Hair follicle dermal papilla cell (primary cell): ENCODE measurements around a stretch of chr2.

DNA sequence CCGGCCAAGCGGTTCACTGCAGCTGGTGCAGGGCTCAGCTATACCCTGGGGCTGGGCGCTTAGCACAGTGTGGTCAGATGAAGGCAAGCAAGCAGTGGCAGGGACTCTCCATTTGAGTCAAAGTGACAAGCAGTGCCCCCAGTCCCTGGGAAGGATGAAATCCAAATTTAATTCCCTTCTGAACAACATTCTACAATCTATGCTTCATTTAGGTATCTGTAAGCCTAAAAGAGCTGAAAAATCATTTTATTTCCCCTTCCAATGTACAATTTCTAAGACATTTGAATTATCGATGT lies 88.8 kb upstream of the PLGLB2 start:
- CAGE, long polyA plus RNA: no peak

GRCh38 chr2:88123692-88124931 lies 3.8 kb downstream of the FABP1 start:
- CAGE, long polyA plus RNA: no peak

DNA sequence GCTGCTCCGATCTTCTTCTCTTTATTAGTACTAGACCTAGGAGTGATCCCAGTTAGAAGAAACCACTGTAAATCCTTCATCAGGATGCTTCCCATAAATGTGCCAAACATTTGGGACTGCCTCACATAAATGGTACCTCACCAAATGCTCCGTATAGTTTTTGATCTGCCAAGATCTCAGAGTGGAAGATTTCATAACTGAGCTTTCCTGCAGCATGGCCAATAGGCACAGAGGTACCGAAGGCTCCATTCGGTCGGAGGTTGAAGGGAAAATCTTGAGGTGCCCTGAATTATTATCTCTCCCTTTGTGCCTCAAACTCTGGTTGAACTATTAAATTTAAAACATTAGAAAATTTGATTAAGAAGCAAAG lies 10.5 kb upstream of the FABP1 start:
- CAGE, long polyA plus RNA: no peak

DNA sequence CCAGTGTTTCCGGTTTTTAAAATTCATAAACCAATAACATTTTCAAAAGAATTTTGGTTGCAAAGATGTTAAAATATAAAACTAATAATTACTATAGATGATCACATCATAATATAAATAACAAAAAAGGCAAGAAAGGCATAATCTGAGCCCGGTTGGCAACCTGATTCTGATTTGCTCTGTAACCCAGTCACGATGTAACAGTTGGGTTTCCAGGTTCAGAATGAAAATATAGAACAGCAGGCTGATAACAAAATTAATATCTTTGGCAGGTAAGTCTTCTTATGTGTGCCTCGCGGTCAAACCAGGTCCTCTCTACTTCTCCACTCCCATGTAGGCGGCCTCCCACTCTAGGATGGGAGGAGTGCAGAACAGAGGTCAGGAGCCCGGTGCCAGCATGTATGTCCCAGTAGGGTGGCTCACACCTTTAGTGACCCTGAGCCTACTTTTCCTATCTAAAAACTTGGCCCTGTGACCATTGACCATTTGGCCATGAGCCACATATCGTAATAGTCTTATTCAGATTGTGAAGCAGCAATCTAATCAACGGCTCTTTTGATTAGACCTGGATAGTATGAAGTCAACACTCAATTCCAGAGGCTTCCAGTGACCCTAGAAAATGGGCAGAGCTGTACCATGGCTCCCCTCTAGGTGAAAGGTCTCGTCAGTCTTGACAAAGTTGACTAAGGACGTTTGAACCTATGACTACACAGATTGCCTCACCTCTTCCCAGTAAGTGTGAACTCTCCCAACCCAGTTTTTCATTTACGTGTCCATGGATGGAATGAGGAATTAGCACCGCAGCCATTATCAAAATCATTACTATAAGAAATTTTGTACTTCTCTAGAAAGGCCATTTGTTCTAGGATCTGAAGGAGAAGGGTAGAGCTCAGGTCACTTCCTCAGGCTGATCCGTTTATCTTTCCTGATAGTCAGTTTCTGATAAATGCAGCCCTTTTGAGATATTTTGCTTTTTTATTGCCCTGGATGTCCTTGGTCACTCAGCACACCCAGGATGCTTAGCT lies 17.1 kb upstream of the FABP1 start:
- CAGE, long polyA plus RNA: no peak

DNA sequence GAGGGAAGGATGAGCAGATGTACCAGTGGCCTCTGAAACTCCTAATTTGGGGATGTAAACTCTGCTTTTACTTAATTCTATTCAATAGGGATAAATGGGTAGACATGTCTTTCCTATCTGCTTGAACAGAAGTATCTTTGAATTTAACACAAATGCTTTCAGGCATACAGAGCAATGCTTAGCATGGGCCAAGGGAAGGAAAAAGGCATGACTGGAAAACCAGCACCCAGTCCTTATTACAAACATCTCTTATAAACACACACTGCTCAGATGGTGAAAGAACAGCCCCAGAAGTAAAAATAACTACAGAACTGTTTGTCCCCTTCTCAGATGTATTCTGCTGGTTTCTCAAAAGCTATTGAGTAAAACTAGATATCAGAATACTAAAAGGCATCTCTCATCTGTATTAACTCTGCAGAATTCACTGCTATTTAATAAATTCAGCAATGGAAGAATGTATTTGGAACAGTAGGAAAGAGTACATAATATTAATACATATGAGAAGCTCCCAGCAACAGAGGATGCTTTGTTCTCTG lies 4.5 kb upstream of the THNSL2 start:
- CAGE, long polyA plus RNA: no peak

GRCh38 chr2:88178438-88178975 lies 8.4 kb downstream of the THNSL2 start:
- CAGE, long polyA plus RNA: no peak

DNA sequence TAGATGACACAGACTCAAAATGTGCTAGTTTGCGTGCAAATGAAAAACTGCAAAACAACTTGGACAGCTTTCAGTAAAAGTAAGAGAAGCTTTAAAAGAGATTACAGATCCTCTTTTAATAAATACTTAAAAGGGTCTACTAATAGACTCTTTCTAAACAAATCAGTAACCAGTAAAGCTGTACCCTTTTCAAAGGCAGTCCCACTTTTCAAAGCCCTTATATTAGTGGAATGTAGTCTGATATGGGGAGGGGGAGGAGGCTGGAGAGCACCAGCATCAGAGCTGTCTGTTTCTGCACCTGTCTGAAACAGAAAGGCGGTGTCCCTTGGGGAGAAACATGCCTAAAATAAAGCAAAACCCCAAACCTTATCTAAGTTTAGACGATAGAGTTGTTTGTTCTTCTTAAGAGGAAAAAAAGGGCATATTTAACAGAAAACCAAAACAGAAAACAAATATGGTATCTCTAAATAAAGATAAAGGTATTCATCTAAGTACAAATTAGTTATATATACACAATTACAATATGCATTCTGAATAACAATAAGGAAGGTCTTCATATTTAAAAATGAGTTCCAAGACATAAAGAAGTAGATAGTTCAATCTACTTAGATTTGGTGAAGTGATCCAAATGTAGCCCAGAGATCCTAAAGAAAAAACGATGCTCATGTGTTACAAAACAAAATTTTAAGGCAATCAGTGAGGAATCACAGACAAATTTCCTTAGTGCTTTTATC lies 20.5 kb downstream of the EIF2AK3 start:
- CAGE, long polyA plus RNA: no peak

DNA sequence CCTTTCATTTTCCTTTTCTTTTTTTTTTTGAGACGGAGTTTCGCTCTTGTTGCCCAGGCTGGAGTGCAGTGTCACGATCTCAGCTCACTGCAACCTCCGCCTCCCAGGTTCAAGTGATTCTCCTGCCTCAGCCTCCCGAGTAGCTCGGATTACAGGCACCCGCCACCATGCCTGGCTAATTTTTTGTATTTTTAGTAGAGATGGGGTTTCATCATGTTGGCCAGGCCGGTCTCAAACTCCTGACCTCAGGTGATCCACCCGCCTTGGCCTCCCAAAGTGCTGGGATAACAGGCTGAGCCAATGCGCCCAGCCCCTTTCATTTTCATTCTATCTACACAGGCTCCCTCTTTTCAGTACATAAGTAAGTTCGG lies 3.3 kb downstream of the EIF2AK3 start:
- CAGE, long polyA plus RNA: no peak

DNA sequence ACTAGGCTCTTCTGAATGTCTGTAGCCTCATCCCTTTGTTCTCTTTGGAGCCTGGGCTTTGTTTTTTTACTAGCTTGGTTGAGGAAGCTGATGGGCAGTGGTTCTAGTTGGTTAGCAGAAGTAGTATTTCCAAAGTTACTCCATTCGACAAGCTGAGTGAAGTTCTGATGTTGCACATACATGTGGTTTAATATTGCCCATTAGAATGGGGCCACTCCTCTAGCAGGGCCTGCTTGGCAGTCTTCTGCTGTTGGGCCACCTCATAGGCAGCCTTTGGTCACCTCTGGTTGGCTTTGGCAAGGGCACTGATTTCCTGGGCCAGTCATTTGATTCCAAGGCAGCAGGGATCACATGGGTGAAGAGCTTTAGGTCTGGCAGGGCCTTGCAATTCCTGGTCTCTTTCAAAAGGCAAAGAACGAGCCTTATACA lies 2.5 kb downstream of the RPIA start:
- CAGE, long polyA plus RNA: no peak

- CAGE, long polyA plus RNA: no peak
These were observed 46.8 kb downstream of the RPIA start for GRCh38 chr2:88738189-88738687.

DNA sequence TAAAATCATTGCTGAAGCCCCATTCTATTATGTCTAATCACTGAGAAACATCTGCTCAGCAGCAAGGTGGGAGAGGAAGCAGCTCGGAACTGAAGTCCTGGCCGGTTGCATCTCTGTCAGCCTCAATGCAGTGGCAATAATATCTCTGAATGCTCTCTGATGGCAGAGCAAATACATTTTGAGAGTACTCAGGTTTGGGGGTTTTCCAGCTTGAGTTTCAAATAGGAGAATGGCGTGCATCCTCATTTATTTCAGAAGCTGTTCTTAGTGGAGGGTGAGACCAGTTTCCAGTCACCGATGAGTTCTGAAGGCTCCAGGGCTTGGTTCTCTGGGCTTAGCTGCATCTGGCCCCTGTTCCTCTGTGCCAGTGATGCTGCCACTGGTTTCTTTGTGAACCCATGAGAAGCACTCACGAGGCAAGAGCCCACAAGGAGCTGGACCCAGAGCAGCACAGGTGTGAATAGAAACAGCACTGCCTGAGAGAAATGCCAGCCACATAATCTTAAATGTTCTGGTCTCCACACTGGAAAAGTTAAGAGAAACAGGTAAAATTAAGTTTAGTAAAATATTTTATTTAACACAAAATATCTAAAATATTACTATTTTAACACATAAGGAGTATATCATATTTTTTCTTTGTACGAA lies 63.4 kb downstream of the RPIA start:
- CAGE, long polyA plus RNA: no peak

GRCh38 chr2:88857751-88858958 lies 166.7 kb downstream of the RPIA start:
- CAGE, long polyA plus RNA: no peak

GRCh38 chr2:88880375-88880815 lies 188.9 kb downstream of the RPIA start:
- CAGE, long polyA plus RNA: no peak

GRCh38 chr2:88947583-88948195 lies 256.2 kb downstream of the RPIA start:
- CAGE, long polyA plus RNA: no peak

- CAGE, long polyA plus RNA: no peak
These were observed 1518.2 kb downstream of the RPIA start for GRCh38 chr2:90209652-90210145.

GRCh38 chr2:91771363-91771795 lies 2815.7 kb upstream of the AQP7B start:
- CAGE, long polyA plus RNA: no peak

GRCh38 chr2:94622390-94622899 lies 35.3 kb downstream of the AQP7B start:
- CAGE, long polyA plus RNA: no peak

- CAGE, long polyA plus RNA: no peak
These were observed 40.0 kb upstream of the MAL start for GRCh38 chr2:94985442-94985888.

DNA sequence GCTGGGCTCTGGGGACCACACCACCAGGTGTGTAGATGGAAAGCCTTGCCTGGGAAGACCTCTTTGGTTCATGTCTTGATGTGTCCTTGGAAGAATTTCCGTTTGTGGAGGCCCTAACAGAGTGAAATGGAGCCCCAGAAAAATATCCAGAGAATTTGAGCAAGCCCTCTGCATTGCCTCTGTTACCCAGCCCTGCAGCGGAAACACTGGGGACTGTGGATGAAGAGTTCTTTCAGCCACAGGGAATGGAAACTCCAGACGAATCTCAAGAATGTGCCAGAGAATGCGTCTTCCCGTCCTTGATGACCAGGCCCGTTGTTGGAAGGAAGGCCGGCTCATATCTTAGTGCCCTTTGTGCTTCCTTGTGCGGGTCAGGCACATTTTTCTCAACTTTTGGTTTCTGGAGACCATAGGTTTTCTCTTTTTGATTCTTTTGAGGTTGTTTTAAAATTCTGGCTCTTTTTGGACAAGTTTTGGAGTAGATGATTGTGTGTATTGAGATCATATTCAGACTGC lies 15.5 kb downstream of the MAL start:
- CAGE, long polyA plus RNA: no peak

DNA sequence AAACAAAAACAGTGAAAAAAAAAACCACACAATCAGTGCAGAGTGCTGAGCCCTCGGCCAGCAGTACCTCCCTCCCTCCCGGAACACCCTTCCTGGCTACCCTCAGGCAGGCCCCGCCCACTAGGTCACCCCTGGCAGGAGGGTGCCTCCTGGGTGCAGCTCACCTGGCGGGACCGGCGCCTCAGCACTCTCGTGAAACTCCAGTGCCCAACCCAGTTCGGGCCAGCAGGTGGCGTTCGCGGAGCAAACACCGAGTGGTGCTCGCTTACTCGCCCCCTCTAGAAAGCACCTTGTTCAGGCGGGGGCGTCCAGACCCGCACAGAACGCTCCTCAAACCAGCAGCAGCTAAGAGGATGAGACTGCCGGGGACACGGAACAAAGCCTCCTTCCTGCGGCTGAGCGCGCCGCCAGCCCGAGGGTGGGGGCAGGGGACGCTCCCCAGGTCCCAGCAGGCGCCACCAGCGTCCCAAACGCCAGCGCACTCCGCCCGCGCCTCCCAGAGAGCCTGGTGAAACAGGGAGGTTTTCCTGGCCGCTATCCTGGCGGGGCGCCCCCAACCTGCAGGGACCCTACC lies 44.8 kb downstream of the MRPS5 start:
- CAGE, long polyA plus RNA: no peak